Skin of body (tissue), 2 donors: ENCODE results near the genes SLITRK2, IDS and MTMR1.

- RAMPAGE, long total RNA: no peak
These were observed 87.5 kb downstream of the ADGRG4 start for GRCh38 chrX:136388245-136388608.

DNA sequence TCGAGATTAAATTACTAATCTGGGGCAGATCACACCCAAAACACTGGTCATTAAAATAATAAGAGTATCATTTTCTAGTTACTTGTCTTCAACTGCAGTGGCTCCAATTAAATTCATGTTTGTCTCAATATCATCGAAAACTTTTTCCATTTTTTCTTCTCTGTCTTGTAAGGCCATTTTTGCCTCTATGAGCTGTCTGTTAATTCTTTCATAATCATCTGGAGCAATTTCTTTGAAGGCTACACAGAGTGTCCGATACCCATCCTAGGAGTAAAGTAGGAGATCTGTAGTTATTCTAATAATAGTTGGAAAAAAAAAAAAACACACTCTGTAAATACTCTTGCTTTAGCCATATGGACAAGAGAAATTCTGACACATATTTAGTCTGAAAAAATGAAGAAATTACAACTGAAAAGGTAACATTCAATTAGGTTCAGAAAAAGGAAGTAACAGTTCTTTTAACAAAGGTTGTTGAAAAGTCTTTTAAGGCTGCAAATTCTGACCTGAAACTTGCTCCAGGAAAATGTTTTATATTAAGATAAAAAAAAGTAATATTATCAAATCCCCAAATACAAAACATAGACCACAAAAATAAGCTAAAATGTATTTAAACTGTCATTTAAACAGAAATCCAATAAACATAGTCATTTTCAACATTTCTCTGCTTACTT, 74.6 kb upstream of the MCF2 start:
- RAMPAGE, long total RNA: no peak

- RAMPAGE, long total RNA: no peak
These were observed 204.7 kb upstream of the SOX3 start for GRCh38 chrX:140709506-140709996.

- RAMPAGE, long total RNA: no peak
These were observed 284 bp upstream of the SPANXB1 start for GRCh38 chrX:141002133-141002486.

DNA sequence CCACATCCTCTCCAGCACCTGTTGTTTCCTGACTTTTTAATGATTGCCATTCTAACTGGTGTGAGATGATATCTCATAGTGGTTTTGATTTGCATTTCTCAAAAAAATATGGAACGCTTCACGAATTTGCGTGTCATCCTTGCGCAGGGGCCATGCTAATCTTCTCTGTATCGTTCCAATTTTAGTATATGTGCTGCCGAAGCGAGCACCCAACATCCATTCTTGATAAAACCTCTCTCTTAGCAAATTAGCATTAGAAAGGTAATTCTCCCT, 59.1 kb downstream of the LDOC1 start:
- RAMPAGE, long total RNA: no peak

DNA sequence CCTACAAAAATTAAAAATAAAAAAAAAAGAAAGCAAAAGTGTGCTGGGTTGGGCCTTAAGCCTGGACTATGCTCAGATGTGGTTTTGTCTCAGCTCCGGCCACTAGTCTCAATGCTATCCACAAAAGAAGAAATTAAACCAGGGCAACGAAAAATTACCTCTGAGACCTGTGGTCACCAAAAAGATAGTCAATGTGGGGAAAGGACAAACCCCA, 210.3 kb upstream of the MAGEC2 start:
- RAMPAGE, long total RNA: no peak

GRCh38 chrX:143757222-143757956, 36.8 kb upstream of the SPANXN2 start:
- RAMPAGE, long total RNA: no peak

- RAMPAGE, long total RNA: no peak
These were observed at the start of gene SLITRK2 for GRCh38 chrX:145817735-145818545. SLITRK2 (plus strand) TSS chrX:145817829.

DNA sequence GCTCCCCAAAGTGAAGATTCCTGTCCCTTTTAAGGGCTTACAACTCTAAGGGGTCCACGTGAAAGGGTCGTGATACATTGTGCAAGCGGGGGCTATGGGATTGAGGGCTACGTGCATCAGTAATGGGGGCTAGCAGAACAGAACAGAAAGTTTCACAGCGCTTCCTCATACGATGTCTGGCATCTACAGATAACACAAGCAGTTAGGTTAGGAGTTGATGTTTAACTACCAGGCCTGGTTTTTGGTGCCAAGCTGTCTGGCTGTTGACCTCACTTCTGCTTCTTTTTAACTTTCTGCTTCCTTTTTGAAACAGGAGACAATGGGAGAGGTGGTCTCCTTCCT, 368.6 kb upstream of the CXorf51A start:
- RAMPAGE, long total RNA: no peak

DNA sequence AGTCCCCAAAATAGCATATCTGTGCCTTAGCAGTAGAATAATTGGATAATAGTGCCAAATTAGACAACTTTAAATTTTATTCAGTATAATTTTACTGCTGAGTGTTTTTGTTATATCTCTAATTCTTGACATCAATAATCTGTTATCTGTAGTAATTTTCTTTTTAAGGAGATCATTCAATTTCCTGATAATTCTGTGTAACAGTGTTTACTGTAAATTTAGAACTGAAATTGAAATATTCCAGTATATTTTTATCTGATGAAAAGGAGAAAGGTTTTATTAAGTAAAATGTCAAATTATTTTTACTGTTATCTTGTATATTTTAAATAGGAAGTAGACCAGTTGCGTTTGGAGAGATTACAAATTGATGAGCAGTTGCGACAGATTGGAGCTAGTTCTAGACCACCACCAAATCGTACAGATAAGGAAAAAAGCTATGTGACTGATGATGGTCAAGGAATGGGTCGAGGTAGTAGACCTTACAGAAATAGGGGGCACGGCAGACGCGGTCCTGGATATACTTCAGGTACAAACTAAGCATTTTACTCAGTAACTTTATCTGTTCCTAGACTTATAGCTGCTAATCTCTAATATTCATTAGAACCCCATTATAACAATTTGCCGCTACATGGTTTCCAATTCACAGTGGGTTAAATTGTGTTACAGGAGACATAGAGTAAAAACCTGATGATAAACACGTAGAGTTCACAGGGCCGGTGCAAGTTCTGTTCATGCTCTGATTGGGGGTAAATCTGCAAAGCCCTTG, 31.3 kb downstream of the FMR1 start:
- RAMPAGE, long total RNA: no peak

GRCh38 chrX:149502394-149503265, 2.5 kb downstream of the IDS start:
- RAMPAGE, long total RNA: no peak

DNA sequence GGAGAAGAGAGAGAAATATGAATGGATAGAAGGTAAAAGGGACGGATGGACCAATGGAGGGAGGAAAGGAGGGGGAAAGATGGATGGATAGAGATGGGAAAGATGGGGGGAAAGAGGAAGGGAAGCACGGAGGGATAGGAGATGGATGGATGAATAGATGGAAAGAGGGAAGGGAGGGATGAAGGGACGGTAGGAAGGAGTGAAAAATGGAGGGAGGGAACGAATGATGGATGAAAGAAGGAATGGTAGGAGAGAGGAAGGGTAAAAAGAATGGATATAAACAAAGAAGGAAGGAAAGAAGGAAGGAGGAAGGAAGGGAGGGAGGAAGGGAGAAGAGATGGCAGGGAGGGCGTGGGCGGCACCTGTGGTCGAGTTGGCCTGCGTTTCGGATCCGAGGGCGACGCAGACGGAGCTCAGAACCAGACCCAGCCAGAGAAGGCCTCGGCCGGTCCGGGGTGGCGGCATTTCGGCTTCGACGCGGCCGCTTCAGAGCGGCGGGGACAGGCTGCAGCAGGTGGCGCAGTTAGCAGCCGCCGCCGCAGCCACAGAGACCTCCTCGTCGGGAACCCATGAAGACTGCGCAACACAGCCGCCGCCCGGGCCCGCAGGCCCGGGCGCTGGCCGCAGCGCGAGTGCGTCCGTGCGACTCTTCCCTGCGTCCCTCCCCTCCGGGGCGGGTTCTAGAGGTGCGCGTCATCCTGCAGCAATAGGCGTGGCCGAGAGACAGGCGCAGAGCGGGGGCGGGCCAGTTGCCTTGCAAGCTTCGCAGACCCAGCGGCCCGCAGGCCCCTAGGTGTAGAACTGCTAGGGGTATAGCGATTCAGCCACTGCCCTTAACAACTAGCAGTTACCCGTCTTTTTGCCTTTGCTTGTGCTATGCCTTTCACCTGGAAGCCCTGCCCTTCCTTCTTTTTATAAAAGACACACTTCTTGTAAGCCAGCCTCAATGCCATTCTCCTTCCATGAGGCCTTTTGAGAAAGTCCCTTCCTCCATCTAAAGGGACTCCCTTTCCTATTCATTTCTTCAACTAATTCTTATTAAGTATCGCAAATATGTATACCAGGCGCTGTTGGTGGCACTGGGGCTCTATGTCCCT, at the start of gene IDS:
IDS (minus strand) TSS at position 634 of the 1,097 bp plus-strand sequence.
- RAMPAGE, long total RNA: no peak

GRCh38 chrX:149971678-149972292, 33.5 kb upstream of the EOLA2 start:
- RAMPAGE, long total RNA: no peak

- RAMPAGE, long total RNA: no peak
These were observed 149.8 kb upstream of the MAMLD1 start for GRCh38 chrX:150213145-150213848.

DNA sequence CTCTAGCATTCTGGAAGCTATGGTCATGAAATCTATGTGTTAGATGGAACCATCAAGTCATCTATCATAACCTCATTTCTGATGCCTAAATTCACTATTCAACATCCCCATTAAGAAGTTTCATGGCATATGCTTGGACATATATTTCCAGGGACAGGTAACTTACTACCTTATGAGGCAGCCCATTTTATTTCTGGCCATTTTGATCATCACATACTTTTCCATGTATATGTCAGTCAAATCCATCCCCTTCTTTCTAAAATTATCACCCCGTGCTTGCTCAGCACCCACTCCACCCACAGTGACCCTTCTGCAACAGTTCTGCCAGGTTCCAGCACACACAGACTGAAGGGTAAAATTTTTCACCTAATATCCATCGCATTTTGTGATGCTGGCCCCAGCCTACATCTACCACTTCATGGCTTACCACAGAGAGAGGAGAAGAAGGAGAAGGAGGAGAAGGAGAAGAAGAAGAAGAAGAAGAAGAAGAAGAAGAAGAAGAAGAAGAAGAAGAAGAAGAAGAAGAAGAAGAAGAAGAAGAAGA, 34.7 kb downstream of the MAMLD1 start:
- RAMPAGE, long total RNA: no peak

DNA sequence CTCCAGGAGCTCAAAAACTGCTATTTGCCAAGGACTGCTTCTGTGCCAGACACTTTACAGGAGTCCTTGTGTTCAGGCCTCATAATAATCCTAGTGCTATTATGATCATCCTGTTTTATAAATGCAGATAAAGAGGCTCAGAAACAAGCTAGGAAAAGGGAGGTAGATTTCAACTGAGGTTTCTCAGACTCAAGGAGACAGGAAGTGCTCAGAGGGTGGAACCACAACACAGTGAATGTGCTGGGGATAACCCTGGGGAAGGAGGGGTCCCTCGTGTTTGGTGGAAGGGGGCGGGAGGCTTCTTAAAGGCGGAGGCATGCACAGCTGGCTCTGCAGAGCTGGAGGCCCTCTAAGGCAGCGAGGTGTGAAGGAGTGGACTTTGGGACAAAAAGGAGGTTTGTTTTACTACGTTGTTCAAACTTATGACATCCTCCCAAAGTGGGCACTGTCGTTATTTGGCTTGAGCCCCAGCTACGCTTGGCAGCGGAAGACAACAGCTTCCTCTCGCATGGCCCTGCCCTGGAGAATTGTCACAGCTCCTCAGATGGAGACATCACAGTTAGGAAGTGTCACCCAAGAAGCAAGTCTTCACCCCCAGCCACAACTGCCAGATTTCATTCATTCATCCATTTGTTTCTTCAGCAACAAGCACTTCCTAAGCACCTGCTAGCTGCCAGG, 21.7 kb upstream of the MTM1 start:
- RAMPAGE, long total RNA: no peak

DNA sequence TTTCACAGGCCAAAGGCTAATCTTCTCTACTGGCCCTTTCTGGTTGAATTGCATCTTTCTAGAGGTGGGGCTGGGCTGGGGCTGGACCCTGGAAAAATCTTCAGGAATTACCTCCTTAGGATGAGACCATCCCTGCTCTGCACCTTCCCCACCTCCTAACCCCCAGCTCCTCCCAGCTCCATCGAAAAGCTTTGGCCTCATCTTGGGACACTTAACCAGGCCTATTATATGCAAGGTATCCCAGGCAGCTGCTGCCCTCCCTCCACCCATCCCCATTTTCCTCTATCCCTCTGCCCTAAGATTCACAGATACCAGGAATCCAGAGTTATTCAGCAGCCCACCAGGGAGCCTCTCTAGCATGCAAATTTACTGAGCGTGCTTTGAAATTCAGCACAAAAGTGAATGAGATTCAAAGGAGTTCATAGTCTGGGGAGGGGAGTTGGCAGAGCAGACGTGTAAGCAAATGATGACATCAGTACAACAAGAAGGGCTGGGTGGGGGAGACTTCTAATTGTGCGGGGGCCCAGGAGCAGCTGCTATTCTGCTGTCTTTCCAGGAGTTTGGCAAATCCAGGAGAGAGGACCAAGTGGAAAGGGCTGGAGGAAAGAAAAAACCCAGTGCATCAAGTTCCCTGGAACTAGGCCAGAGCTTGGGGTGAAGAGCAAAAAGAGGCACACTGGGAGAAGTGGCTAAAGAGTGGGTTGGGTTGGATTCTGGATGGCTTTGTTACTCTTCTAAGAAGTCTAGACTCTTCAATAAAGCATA, 1.7 kb upstream of the MTM1 start:
- RAMPAGE, long total RNA: no peak

DNA sequence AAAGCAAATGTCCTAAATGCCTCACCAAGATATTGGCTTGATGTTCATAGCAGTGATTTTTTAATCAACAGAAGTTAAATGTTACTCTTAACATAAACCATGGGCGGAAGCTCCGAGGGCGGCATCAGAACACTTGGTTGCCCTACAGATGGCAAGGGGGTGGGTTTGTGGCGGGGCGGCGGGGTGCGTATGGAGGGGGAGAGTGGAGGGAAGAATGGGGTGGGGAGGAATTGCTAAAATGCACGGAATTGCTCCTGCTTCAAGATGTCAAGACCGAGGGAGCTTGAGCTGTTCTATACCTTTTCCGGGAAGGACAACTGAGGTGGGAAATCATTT, 480 bp upstream of the MTMR1 start:
- RAMPAGE, long total RNA: no peak

GRCh38 chrX:150693084-150694162, at the start of gene MTMR1:
MTMR1 (plus strand) TSS chrX:150693396.
- RAMPAGE, long total RNA: no peak

GRCh38 chrX:150735866-150736958, 43.0 kb downstream of the MTMR1 start:
- RAMPAGE, long total RNA: no peak